Smooth muscle cell (in vitro differentiated cells): ENCODE measurements around a stretch of chr10.

GRCh38 chr10:62045116-62045410 lies 143.6 kb downstream of the ARID5B start:
- RAMPAGE, long total RNA = no peak

GRCh38 chr10:62059563-62060073 lies 158.1 kb downstream of the ARID5B start:
- RAMPAGE, long total RNA = no peak

GRCh38 chr10:62092172-62092977 lies 176.3 kb downstream of the RTKN2 start:
- RAMPAGE, long total RNA = no peak

DNA sequence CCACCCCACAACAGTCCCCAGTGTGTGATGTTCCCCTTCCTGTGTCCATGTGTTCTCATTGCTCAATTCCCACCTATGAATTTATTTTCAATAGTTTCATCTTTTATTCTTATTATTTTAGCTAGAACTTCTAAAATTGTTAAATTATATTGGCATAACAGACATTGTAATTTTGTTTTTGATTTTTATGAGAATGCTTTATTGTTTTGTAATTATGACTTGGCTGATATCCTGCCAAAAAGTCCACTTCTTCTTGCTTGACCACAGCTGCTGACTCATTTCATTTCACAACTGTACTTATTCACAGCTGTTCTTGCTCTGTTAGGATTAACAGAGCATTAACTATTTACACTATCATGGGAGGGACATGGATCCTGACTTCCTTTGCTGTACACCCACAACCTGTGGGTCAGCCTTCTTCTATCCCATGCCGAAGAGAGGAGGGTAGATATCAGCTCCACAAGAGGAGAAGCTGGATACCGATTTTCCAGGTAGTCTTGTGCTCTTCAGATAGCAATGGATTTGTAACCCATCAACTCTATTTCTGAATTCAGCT lies 25.4 kb downstream of the RTKN2 start:
- RAMPAGE, long total RNA = no peak

DNA sequence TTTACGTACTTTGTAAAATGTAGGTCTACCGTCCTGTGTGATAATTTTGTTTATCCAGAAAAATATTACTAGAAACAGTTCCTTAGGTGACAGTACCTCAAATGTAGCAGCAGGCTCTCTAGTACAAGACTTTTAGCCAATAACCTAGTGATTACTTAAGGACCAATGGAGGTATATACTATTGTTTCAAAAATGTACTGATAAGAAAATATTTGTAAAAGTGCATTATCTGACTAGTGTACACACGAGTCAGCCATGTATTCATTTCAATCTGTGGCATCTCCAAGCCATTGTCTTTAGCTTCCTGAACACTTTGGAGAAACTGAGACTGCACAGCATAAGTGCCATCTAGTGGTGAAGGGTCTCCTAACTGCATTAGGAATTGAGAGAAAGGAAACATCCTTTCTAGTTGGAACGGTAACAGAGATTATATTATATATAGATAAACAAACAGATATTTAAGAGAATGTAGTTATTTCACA lies 23.7 kb downstream of the RTKN2 start:
- RAMPAGE, long total RNA = no peak

DNA sequence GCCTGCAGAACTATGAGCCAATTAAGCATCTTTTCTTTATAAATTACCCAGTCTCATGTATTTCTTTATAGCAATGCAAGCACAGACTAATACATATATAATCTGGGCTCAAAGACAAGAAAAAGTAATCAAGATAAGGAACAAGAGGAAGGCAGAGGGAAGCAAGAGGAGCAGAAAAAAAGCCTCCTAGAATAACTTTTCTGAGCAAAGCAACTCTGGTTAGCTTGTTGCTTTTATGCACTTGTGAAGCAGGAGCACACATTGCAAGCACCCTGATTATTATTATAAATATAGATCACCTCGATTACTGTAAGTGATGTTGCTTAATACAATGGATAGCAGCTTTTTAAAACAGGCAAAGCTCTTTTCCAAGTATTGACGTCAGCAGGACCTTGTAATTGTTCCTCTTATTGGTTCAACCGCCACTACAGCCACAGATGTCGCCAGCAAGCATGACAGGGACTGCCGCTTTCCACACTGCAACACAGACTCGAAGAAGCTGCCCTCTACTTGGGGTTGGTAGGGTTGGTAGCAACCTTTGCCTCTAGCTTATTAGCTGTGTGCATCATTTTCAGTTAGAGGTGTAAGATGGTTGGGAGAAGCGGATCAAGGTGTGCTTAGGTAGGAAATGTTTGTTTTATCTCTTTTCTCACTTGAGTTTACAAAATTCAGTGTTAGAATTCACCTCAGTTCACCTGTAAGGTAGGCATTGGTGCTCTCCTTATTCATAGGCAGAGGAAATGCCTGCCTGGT lies 167.6 kb downstream of the ZNF365 start:
- RAMPAGE, long total RNA = no peak

GRCh38 chr10:62681440-62681748 lies 123.1 kb upstream of the ADO start:
- RAMPAGE, long total RNA = no peak

GRCh38 chr10:62827000-62827258 lies 10.8 kb upstream of the EGR2 start:
- RAMPAGE, long total RNA = no peak

DNA sequence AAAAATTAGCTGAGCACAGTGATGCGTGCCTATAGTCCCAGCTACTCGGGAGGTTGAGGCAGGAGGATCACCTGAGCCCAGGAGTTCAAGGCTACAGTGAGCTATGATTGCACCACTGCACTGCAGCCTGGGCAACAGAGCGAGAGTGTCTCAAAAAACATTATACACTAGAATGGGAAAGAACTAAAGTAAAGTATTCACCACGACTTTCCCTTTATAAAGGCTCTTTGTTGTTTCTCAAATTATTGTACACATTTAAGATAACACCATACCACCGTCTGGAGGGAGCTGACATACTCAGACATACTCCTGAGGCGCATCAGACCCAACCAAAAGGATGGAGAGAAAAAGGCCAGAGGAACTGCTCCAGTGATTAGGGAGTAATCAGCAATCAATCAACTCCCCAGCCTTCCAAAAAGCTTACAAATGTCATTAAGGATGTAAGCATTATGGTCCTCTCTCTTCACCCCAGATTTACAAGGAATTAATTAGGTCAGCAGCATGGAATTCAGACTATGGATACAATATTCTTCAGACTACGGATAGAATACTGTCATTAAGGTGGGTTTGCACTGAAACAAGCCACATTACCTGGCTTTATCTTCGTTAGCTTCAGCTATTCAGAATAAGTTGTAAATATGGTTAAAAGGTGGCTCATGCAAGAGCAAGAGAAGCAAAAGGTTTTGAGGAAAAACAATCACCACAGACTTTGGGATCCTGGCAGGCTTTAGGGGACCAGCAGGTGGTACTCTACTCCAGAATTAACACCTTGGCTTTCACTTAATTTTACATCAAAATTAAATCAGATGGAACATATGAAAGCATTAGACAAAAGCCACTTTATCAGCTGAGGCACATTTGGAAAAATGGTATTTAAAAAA lies 32.9 kb downstream of the NRBF2 start:
- RAMPAGE, long total RNA = no peak

DNA sequence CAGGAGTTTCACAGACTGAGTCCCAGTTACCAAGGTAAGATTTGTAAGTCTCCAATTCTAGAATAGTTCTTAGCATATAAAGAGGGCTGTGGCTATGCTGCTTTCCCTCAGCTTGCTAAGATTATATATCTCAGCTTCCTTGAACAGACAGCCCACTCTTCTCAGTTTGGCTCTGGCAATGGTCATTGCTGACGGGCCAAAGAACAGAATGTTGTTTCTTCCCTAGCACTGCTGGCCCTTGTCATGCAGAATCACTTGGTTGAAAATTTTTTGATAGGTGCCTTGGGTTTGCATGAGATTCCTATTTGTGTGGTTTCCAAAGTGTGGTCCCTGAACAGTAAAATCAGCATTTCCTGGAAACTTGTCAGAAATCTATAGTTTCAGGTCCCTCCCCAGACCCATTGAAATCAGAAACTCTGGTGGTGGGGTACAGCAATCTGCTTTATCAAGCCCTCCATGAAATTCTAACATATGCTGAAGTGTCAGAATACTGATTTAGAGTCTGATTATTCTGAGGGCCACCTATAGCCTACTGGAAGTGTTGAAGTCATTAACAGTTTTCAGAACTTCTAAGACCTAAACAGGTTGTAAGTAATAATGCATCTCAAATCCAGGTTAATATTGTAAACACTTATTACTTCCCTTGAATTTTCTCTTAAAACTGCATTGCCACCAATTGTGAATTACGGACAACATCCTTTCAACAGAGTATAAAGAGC lies 38.3 kb downstream of the NRBF2 start:
- RAMPAGE, long total RNA = no peak

DNA sequence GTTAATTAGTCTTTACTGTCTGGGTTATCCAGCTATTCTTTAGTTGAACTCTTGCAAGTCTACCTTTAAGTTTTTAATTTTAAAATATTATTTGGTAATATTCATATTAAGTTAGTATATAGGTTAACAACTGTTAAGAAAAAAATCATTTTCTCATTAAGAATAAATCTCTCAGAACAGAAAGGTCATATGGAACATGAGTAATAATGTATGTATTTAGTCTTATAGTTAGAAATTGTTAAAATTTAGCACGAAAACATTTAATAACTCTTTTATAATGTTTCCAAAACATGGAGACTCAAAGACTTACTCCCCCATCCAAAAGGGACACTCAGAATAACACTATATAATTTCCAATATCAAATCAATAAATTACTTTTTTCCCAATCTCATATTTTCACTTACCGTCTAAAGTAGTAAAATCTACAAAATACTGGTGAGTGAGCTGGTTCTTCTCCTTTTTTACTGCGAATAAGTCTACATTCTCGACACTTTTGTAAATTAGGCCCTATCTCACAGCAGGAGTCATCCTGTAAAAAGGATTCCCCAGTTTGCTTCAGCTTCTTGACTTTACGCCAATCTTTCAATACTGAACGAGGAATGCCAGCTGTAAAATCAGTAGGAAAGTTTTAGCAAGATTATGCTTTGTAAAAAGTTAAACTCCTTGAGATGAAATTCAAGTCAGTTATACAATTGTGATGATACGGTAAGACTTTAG lies 67.1 kb downstream of the NRBF2 start:
- RAMPAGE, long total RNA = no peak

GRCh38 chr10:63201344-63201704 lies 68.2 kb downstream of the NRBF2 start:
- RAMPAGE, long total RNA = no peak

DNA sequence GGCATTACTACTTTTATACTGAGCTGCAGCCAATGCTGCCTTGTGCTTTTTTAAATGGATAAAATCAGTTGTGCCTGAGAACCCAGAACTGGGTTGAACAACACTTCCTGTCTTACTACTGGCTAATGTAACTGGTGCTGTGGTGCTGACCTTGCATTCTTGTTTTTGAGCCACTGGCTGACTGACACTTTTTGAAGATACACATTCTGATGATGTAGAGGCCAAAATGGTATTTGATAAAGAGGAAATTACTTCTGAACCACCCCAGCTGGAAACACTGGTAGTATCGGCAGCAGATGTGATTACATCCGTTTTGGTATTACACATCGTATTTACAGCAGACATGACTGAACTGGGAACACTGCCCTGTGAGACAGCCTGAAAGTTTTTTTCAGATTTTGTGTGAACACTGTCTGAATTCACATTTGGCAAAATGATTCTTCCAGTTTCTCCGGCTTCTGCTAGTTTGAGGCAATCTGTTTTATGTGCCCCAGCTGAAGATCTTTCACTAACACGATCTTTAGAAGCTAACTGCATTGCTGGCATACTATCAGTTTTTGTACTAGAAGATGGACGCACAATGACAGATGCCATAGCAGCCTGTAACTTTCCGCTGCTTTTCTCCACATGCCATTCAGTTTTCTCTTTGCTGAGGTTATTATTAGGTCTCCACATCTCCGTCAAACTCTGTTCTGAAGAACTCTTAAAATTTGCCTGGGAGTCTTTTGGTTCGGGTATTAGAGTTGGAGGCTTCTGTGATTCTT lies 74.2 kb downstream of the NRBF2 start:
- RAMPAGE, long total RNA = no peak

DNA sequence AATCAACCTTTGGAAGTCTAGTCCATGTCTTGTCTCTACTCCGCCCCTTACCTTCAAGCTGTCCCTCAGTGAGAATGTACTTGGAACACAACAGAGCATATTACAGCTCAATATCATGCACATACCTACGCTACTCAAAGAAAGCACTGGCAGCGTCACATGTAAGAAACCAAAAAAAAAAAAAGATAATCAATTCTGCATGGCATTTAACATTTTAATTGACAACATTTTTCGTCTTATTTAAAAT lies 1.3 kb downstream of the JMJD1C start:
- RAMPAGE, long total RNA = no peak

GRCh38 chr10:63521055-63521309 lies 219 bp upstream of the REEP3 start:
- RAMPAGE, long total RNA = no peak

- RAMPAGE, long total RNA = no peak
Observed at GRCh38 chr10:63597918-63598188, 76.7 kb downstream of the REEP3 start.

- RAMPAGE, long total RNA = no peak
Observed at GRCh38 chr10:63644446-63644903, 123.3 kb downstream of the REEP3 start.

DNA sequence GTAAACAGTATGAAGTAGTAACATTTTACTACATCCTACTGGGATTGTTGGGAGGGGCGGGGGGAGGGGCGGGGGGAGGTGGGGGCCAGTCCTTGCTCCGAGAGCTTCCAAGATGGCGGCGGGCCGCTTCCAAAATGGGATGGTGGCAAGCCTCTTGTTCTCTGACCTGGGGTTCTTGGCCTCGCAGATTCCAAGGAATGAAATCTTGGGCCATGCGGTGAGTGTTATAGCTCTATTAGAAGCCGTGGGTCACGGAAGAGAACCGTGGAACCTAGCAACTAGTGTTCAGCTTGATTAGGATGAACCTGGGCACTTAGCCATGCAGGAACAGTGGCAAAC lies 143.3 kb downstream of the REEP3 start:
- RAMPAGE, long total RNA = no peak

- RAMPAGE, long total RNA = no peak
Observed at GRCh38 chr10:63713162-63714074, 192.2 kb downstream of the REEP3 start.

DNA sequence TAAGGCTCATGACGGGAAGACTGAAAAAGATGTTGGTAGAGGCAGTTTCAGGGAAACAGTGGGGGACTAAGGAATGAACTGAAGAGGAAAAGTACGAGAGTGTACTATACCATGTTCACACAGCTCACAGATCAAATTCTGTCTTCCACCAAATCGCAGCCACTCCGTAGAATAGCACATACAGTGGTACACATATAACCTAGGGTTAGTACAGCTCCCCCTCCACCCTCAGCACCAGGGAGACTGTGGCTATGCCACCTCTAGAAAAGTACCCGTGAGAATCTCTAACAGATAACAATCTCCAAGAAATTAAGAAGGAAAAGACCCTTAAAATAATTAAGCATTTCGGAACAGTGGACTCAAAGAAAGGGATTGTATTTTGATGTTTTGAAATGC lies 344.8 kb downstream of the REEP3 start:
- RAMPAGE, long total RNA = no peak